ENCODE data around the gene CCT2.

DNA sequence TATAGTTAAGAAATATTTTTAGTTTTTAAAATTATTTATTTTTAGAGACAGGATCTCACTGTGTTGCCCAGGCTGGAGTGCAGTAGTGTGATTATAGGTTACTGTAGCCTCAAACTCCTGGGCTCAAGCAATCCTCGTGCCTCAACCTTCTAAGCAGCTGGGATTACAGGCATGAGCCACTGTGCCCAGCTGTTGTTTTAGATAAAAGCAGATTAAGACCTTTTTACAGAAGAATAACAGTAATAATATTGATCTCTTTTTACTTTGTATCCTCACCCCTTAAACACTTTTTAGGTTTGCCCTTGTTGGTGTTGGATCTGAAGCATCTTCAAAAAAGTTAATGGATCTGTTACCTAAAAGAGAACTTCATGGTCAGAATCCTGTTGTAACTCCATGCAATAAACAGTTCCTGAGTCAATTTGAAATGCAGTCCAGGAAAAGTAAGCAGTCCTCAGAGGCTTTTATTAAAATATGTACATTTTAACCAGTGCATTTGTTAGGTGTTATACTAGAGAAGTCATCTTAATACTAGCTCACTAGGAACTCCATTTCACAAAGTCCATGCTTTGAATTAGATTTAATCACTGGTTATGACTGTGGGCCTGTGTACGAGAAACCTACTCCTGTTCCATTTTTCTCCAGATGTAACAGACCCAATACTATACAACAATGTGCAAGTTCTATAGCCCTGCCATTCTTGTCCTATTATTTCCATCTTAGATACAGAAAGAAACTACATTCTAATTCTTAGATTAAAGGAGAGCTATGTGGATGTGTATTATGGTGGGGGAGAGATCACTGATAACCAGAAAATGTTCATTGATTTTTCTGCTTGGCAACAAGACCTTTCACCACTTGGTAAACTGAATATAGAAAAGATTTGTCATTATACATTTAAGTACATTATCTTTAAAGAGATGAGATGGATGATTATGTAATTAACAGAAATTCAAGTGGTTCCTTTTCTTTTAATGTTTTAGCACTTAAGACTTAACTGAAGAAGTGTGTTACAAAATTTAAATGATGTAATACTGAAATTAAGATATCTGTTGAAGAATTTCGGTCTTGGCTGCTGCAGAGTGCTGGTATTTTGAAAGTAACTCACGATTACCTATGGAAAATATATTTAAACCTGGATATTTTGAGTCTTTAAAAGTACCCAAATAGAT lies 17.4 kb downstream of the CPSF6 start:
- RRBS: no CpG with 5 or more reads among the region's 4 CpGs

GRCh38 chr12:69440028-69440366 lies 30.2 kb upstream of the FRS2 start:
- RRBS: no CpG with 5 or more reads among the region's 3 CpGs

DNA sequence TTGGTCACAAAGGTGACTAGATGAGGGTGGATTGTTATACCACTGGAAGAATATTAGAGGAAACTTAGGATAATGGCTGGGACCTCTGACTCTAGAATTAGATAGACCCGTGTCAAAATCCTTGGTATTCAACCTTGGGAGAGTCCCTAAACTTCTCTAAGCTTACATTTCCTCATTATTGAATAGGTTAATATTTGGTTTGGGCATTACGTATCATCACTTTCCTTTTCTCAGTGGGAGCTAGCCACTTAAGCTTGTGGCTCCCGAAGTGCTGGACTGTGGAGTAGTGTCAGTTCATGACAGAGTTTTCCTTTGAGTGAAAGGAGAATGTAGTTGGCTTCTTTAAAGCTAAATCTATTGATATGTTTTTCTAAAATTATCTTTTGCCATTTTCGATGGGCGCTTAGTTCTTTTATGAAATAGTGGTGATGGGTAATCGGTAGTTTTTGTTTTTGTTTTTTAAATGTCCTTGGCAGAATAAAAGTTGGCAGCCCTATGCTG lies 5.4 kb downstream of the FRS2 start:
- RRBS: no CpG with 5 or more reads among the region's 6 CpGs

DNA sequence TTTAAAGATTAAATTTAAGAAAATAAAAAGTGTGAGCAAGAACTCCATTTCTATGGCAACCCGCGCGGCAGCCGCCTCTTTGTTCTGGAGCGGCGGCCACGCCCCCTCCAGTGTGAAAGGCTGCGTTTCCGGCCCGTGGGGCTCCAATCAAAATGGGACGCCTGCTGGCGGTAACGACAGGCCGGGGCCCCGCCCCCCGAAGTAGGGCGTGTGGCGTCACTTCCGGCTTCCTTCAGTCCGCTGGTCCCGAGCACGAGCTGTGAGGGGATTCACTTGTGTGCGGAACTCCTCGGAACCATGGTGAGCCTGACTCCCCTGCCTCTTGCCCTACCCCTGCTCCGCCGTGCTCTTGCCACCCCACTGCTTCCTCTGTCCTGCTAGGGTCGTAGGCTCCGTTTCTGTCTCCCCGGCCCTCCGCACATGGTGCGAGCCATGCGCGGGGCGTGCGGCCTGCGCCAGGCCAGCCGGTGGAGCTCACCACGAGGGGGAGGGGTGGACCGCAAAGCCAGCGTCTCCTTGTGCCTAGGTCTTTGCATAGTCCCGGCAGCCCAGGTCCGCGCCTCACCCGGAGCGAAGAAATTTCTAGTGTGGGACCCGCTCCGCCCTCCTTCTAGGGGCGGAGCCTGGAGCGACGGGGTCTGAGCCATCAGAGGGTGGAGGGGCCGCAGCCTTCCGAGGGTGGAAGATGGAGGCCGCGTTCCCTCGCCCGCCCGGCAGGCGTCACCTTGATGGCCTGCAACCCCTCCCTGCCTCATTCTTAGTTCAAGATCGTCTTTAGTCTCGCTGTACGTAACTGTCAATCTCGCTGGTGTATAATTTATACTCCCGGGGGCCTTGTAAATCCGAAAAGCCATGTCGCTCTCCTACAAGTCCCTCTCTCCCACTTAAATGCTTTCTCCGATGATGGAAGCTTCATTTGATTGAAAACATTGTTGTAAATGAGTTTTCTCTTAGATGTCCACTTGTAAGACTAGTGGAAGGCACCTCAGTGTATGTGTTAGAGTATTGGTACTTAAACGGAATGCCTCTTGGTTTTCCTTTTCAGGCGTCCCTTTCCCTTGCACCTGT lies at the start of gene CCT2:
CCT2 (plus strand) TSS at position 235 of the 1,068 bp plus-strand sequence.
- RRBS: 2% methylated on average over 28 of the region's 68 CpGs

DNA sequence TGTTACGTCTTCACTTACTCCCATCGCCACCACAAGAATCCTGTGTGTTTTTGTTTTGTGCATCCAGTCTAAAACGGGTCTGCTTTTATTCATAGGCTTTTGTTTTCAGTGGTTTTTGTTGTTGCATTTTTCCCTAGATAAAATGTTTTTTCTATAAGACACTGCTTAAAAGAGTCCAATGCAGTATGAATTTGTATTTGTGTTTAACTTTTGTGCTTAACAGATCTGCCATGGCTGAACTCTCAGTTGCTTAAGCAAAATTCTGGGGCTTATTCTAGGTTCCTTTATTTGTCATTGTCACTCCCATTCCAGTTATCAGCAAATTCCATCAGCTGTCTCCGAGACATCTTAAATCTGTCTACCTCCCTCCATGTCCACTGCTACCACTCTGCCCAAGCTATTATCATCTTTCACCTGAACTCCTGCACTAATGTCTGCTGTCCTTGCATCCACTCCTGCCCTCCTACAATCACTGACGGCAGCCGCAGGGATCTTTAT lies 5.0 kb upstream of the MYRFL start:
- RRBS: no CpG with 5 or more reads among the region's 6 CpGs

DNA sequence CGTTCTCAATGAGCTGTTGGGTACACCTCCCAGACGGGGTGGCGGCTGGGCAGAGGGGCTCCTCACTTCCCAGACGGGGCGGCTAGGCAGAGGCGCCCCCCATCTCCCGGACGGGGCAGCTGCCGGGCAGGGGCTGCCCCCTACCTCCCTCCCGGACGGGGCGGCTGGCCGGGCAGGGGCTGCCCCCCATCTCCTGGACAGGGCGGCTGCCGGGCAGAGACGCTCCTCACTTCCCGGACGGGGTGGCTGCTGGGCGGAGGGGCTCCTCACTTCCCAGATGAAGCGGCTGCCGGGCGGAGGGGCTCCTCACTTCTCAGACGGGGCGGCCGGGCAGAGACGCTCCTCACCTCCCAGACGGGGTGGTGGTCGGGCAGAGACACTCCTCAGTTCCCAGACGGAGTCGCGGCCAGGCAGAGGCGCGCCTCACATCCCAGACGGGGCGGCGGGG lies 28.1 kb downstream of the MYRFL start:
- RRBS: no CpG with 5 or more reads among the region's 36 CpGs

GRCh38 chr12:69896423-69897311 lies 71.6 kb downstream of the MYRFL start:
- RRBS: no CpG with 5 or more reads among the region's 4 CpGs

- RRBS: no CpG with 5 or more reads among the region's 1 CpG
Measured at GRCh38 chr12:69966379-69966820, 141.4 kb downstream of the MYRFL start.

GRCh38 chr12:70255272-70255931 lies 12.2 kb downstream of the CNOT2 start:
- RRBS: no CpG with 5 or more reads among the region's 4 CpGs

GRCh38 chr12:70324155-70324671 lies 41.9 kb upstream of the KCNMB4 start:
- RRBS: no CpG with 5 or more reads among the region's 1 CpG

- RRBS: no CpG with 5 or more reads among the region's 9 CpGs
Measured at GRCh38 chr12:70550020-70550597, 87.1 kb downstream of the PTPRB start.

- RRBS: no CpG with 5 or more reads among the region's 7 CpGs
Measured at GRCh38 chr12:70661711-70662258, 24.6 kb upstream of the PTPRB start.

DNA sequence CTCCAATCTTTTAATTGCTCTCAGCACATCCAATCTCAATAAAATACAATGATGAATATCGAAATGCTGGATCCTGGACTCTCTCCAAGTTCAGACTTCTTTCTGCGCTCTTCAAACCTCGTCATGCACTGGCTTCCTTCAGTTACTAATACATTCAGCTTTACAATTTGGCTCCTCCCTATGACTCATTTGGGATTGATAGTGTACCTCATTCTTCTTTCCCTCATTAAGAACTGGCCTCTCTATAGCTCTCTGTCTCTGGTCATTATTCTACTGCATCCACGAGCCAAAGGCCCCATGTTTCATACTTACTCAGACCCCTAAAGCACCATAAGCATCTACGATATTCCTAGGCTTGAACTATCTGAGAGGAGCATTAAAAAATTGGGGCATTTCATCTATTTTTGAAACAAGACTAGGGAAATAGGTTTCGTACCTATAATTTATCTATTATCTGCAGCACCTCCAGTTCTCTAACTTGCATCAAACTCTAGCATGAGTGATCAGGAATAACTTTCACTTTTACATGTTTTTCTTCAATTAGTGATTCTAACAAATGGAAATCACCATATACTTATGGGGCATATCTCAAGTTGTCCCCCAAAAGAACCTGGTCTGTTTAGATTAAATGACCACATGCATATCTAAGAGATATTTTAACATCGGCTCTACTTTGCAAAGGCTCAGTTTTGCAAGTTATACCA lies 4.8 kb downstream of the TSPAN8 start:
- RRBS: no CpG with 5 or more reads among the region's 7 CpGs

DNA sequence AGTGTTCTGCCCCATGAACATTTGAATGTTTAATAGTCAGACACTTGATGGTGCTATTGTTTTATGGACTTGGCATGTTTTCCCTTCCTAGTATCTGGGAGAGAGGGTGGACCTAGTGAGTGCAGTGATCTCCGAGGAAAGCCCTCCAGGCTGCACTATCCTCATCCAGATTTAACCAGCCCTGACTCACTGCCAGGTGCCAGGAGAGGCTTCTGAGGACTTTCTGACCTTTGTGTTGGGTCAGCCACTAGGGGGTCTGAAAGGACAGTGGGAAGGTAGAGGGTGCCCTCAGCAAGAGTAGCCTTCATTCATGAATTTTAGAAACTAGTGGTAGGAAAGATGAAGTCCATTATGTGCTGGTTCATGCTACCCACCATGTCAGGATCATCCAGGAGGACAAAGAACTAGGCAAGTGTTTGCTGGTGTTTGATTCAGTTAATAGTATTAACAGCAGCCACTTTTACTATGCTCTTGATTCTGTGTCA lies 24.2 kb downstream of the ZFC3H1 start:
- RRBS: no CpG with 5 or more reads among the region's 1 CpG

GRCh38 chr12:71685222-71685815 lies 563 bp upstream of the TMEM19 start:
- RRBS: 19% methylated on average over 3 of the region's 18 CpGs

- RRBS: no CpG with 5 or more reads among the region's 6 CpGs
Measured at GRCh38 chr12:71710128-71710671, 24.3 kb downstream of the TMEM19 start.

- RRBS: no CpG with 5 or more reads among the region's 12 CpGs
Measured at GRCh38 chr12:71731897-71732326, 22.8 kb upstream of the RAB21 start.

GRCh38 chr12:71755019-71755968 lies 631 bp downstream of the RAB21 start:
- RRBS: 3% methylated on average over 13 of the region's 68 CpGs

DNA sequence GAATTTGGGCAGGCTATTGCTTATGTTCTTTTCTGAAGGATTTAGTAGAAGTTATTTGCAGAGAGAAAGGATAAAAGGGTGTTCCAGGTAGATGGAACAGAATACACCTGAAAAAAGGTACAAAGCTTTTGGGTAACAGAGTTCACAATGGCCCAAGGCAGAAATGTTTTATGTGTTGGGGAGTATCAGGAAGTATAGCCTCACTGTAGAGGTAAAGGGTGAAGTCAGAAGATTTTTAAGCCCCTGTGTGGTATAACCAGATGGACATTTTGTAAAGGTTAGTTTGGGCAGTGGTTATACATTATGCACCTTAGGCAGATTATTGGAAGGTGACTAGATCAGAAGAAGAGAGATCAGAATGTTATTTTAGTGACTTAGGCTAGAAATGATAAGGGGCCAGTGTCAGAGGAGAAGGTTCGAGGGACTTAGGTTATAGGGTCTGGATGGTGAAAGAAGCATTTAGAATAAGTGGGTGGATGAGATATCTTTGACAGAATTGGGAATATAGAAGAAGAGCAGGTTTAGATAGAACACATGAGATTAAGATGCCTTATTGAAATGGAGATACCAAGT lies 5.5 kb downstream of the TBC1D15 start:
- RRBS: no CpG with 5 or more reads among the region's 1 CpG

Measured in pericardium (tissue), 1 donor.